Pulmonary lymph node (tissue), 1 donor: Measurements from ENCODE around the gene ABCB1.

GRCh38 chr7:78018450-78018821 lies 220.2 kb upstream of the TMEM60 start:
- PRO-cap, result no peak

DNA sequence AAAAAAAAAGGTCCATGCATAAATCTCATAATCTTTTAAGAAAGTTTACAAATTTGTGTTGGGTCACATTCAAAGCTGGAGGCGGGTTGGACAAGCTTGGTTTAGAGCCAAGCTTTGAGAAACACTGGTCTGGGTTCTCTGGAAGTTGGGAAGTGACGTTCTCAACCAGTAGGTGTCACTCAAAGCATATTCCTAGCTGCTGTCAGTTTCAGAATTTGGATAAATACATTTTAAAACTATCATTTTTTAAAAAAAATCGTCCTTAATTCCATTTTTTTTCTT lies 222.3 kb upstream of the TMEM60 start:
- PRO-cap, result no peak

- PRO-cap, result no peak
Observed at GRCh38 chr7:80135899-80136328, 1.3 kb downstream of the GNAI1 start.

GRCh38 chr7:80174047-80174700 lies 39.5 kb downstream of the GNAI1 start:
- PRO-cap, result no peak

DNA sequence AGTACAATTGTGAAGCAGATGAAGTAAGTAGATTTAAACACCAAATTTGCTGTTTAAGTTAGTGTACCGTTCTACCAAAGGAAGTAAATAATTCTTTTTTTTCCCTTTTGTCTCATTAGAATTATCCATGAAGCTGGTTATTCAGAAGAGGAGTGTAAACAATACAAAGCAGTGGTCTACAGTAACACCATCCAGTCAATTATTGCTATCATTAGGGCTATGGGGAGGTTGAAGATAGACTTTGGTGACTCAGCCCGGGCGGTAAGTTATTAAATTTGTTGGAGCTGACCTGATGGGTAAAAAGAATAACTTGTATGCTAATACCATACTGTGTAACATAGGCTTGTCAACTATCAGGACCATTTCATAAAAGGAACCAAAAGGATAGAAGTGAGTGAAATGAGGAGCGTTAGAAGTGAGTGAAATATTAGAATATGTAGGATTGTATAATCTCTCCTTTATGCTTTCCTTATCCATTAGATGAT lies 54.4 kb downstream of the GNAI1 start:
- PRO-cap, result no peak

DNA sequence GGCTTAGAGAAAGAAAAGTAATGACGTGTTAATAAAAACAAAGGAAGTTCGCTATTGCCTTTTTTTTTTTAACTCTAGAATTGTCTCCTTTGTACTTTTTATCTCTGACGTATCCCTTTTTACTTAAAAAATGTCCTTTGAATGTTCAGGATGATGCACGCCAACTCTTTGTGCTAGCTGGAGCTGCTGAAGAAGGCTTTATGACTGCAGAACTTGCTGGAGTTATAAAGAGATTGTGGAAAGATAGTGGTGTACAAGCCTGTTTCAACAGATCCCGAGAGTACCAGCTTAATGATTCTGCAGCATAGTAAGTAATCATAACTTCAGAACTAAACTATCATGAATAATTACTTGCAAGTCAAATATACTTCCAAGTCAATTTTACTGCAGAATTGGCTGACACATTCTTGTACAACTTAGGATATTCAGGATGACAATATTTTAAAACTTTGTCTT lies 64.5 kb downstream of the GNAI1 start:
- PRO-cap, result no peak

DNA sequence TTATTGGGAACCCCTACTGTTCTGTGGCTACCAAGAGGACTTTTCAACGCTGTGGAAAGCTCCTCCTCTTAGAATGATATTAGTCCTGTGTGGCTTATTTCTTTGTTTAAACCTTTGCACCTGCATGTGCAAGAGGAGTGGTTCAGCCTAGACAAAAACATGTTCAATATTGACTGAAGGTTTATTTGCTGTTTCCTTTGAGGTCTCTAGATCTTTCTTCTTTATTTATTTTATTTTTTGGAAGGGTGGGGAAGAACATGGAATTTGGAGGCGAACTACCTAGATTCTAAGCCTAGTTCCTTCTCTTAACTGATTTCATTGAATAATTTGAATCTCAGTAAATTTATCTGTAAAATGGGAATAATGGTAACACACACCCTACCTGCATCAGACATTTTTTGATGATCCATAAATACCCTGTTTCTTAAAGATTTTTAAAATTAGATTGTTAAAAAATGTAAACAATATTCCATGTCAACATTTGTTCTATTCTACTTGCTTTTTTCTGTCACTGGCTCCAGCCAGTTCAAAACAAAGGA lies 118.0 kb downstream of the GNAT3 start:
- PRO-cap, result no peak

GRCh38 chr7:80583850-80584285 lies 54.6 kb upstream of the CD36 start:
- PRO-cap, result no peak

- PRO-cap, result no peak
Observed at GRCh38 chr7:81846257-81847132, 76.6 kb upstream of the HGF start.

DNA sequence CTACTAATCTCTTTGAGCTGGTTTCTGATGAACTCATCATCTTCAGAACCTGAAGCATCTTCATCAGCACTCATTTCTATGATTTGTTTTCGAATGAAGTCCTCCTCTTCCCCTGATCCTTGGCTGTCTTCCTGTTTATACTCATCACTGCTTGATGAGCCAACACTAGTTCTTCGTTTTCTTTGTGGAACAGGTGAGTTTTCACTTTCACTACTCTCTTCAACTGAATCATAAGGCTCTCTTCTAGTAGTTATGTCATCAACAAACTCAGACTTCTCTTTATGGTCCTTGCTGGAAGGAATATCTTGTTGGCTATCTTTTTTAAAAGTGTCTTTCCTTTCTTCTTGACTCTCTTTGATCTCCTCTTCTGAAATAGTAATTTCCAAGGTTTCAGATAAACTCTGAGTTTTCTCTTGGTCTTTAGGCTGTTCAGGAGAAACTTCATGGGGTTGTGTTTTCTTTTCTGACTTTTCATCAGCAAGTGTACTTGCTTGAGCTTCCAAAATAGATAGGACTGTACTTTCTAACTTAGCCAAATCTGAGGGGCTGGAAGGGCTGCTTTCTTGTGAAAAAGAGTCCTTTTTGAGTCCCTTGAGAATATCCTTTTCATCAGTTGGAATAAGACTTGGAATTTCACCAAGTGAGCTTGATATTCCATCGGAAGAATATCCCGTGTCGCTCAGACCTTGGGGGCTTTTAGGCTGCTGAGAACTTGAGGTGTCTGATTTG lies 206.3 kb downstream of the PCLO start:
- PRO-cap, result no peak

GRCh38 chr7:83684723-83685373 lies 35.9 kb upstream of the SEMA3E start:
- PRO-cap, result no peak

DNA sequence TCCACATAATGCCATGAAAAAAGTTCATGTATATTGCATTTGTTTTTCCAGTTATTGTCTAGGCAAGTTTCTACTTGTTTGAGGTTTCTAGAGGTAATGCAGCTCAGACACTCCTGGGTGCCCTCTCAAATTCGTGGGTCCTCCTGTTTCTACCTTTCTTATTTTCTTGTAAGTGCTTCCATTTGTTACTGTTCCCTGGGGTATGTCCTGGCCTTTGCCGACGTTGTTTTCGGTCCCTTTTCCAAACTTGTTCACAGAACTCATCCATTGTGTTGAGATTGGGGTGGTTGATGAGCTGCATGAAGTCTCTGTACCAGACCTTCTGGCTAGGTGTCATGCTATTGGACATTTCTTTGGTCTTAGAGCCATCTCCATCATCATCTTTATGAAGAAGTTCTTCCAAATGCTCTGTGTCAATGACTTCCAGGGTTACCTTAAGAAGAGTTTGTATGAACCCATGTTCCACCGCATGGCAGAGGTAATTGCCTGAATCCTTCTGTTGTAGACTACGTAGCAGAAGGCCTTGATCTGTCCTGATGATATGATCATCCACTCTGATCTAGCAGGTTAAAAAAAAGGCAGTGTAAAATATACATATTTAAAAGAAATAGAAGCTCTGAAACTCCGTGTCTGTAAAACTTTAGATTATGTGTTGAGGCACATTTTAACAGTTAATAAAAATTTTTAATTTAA lies 233.2 kb downstream of the SEMA3A start:
- PRO-cap, result no peak

DNA sequence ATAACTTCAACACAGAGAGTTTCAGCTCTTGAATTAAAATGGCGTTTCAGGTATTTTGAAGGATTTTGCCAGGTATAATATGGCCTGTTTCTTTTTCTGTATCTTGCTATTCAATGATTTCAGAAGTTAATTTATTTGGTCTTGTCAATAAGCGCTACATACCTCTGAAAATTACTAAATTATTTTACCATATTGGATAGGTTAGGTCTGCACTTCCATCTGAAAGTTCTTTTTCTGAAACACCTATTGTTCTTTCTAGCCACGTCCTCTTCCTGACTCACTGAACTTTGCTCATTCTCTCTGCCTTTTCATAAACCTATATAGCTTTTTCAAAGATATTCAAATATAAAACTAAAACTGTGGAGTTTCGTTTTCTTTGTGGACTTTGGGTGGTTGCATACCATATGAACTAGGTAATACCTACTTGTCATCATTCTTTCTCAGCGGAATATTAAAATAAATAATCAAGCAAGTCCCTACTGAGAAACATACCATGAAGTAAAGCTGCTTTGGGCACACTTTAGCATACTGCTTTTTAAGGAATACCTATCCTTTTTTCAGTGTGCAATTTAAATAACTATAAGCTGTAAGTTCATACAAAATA lies 136.0 kb downstream of the SEMA3A start:
- PRO-cap, result no peak

DNA sequence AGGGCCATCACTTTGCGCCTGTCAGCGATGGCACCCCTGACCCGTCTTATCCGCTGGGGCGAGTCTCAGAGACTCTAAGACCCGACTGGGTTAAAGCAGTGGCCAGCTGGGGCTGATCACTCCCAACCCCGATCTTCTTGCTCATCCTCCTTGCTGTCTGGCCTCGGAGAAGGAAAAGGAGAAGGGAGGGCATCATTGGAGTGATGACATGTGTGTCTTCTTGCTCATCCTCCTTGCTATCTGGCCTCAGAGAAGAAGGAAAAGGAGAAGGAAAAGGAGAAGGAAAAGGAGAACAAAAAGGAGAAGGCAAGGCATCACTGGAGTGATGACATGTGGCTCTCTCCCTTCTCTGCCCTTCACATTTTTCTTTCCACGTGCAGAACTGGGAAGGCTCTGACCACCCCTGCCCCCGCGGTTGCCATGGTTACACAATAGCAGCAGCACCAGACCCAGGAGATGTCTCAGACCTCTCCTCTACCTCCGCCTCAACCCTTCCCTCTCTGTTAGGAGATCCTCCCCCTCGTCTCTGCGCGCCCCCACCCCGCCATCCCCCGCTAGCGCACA lies 2.0 kb downstream of the SEMA3D start:
- PRO-cap, result no peak

- PRO-cap, result no peak
Observed at GRCh38 chr7:86340009-86340989, 303.4 kb upstream of the GRM3 start.

DNA sequence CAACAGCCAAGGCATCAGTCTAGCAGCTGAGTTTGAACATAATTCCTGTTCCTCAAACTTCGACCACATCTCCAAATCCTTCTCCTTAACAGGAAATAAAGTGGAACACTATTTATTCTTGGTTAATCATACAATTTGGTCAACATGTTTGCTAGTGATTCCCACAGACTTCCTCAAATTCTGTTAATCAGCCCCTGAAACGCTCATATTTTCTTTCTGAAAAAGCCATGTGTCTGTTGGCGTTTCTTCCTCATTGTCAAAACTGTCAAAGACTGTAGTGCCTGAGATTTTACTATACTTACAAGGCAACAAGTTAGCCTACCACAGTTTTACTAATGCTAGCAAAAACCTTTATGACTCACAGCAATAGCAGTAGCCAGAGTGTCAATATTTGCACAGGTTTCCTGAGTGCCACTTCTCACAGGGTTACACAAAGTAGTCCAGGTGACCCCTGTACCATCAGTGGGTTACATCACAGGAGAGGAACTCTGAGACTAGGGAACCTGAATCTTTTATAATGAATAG lies 203.0 kb downstream of the GRM3 start:
- PRO-cap, result no peak

DNA sequence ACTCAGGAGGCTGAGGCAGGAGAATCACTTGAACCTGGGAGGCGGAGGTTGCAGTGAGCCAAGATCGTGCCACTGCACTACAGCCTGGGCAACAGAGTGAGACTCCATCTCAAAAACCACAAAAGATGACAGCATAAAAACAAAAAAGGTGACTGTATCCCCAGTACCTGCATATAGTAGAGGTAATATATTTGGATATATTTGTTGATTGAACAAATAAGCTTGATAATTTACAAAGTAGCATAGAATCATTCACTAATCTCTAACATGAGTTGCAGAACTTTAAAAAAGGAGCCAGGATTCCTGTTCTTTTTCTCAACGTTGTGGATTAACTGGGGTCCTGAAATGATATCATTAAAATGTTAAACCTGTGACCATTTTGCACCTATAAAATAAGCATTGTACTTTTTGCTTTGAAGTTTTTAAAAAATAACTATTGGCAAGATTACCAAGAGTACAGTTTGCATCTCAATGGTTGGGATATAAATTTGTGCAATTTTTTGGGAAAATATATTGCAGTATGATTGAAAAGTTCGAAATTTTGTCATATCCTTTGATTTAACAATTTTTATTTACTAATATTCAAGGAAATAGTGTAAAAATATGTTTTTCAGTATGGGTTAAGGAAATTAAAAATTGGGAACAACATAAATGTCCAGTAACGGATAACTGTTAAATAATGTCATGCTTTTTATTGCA lies 9.3 kb downstream of the DMTF1 start:
- PRO-cap, result no peak

- PRO-cap, result unidirectional peak, minus-strand start at chr7:87220270; bidirectional peak, plus-strand start at chr7:87220673, minus-strand start at chr7:87220539
Observed at GRCh38 chr7:87220013-87220940, 745 bp upstream of the TMEM243 start.

DNA sequence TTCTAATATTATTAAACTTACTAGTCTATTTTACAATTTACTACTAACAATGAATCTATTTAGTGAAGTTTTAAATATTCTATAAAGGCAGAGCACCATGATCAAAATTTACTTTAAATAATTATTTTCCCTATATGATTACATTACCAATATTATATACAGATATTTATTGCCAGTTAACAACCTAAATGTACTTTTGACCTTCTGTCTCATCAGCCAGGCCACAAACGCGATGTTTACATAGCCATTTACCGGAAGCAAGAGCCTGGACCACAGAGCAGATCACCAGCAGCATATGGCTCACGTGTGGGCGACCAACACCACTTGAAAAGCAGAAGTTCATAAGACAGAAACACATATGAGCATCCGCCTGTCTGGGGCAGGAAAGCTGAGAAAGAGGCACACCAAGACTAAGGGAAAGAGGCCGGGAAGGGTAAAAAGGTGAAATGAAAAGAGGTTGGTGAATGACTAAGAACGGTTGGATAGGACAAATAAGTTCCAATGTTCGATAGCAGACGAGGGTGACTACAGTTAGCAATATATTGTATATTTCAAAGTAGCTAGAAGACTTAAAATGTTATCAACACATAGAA lies 1.4 kb downstream of the ABCB1 start:
- PRO-cap, result unidirectional peak, plus-strand start at position 373 of the sequence

- PRO-cap, result unidirectional peak, minus-strand start at chr7:87600880; unidirectional peak, minus-strand start at chr7:87600952
Observed at GRCh38 chr7:87600753-87601144, at the start of gene ABCB1. Gene ABCB1 (minus strand): TSS chr7:87600884.